ENCODE results near the gene RAB4A.

GRCh38 chr1:228209029-228209640 lies 1.3 kb downstream of the OBSCN start:
- PRO-cap, result no peak

DNA sequence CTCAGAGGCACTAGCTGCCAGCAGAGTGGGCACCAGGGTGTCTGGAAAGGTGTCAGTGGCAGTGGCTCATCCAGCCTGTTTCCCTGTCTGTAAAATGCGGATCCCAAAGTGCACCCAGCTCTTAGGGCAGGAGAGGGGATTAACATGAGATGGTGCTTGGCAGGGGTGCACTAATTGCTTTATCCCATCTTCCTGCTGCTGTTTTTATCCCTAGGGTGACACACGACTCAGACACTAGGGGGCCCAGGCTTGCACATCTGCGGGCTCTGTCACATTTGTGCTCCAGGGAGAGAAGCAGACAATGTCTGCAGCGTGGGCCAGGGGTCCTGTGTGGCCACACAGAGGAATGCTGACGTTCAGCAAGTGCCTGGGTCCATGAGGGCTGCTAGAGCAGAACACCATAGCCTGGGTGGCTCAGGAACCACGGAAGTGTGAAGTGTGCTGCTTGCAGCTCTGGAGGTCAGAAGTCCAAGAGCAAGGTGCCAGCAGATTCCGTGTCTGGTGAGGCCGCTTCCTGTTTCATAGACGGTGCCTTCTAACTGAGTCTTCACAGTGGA lies 19.4 kb downstream of the OBSCN start:
- PRO-cap, result no peak

DNA sequence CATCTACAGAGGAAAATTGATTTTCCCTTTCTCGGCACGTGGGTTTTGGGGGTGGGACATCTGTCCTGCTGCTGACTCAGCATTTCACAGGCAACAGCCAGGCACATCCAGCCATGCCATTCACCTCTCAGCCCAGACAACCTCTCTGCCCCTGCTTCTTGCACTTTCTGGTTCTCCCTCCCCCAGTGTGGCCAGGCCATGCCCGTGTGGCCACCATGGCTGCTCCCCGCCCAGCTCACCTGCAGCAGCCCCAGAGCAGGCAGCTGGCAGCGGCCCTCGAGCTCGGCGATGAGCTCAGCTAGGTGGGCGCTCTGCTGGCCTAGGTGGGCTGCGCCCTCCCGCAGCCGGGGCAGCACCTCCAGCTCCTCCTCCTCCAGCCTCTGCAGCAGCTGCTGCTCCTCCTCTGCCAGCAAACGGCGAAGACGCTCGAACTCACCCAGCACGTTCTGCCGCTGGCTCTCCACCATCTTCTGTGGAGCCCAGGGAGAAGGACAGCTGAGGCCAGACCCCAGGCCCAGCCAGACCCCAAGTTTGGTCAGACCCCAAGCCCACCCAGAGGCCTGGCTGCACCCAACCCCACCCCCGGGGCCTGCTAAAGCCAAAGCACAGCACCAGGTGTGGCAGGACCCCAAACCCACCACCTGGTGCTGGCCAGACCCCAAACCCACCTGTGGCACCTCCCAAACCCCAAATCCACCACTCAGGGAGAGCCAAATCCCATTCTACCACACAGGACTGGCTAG lies 5.7 kb downstream of the TRIM11 start:
- PRO-cap, result no peak

- PRO-cap, result no peak
Observed at GRCh38 chr1:228472620-228473140, 14.5 kb upstream of the RNF187 start.

GRCh38 chr1:228647374-228648606 lies 87.5 kb upstream of the RHOU start:
- PRO-cap, result bidirectional peak, plus-strand start at chr1:228647780, minus-strand start at chr1:228647692

DNA sequence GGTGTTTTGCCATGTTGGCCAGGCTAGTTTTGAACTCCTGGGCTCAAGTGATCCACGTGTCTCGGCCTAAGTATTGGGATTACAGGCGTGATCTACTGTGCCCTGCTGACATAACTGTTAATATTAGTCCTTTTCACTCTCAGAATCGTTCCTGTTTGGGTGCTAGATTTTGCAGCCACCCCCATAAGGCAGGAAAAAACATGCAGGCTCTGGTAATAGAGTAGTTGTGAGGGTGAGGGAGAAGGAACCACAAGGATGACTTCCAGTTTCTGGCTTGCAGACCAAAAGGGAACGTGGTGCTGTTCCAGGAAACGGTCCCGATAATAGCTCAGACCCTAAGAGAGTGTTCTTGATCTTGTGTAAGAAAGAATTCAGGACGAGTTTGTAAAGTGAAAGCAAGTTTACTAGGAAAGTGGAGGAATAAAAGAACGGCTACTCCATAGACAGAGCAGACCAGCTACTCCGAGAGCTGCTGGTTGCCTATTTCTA lies 50.7 kb upstream of the RHOU start:
- PRO-cap, result no peak

DNA sequence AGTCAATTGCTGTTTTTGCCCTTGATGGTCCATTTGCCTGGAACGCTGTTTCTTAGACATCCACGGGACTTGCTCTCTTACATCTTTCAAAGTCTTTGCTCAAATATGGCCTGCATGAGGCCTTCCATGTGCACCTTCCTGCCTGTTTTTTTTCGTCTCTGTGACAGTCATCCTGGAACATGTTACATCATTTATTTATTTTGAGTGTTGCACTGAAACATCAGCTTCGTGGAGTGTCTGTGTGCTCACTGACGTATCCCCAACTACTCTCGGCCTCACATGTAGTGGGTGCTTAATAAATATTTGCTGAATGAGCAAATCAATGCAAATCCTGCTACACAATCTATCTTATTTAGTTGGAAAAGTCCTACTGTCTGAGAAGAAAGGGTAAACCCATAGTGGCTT lies 11.4 kb upstream of the RHOU start:
- PRO-cap, result no peak

DNA sequence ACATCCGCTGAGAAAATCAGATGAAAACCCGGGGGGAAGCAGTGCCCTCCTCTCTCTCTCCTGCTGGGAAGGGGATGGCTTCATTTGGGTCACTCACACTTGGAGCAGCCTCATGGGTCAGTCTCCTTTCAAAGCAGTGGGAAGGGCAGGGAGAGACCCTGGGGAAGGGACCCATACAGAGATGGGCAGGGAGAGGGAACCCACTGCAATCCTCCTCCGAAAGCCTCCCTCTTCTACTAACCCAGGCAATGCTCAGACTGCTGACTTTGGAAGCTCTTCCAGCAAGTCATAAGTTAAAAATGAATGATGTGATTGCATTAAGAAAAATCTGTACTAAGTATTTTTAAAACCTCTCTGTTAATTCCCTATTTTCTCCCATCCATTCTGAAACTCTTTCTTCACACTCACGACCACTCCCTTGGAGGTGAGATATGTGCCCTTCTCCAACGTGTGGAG lies 185.2 kb downstream of the RHOU start:
- PRO-cap, result no peak

- PRO-cap, result no peak
Observed at GRCh38 chr1:228921440-228921900, 186.2 kb downstream of the RHOU start.

DNA sequence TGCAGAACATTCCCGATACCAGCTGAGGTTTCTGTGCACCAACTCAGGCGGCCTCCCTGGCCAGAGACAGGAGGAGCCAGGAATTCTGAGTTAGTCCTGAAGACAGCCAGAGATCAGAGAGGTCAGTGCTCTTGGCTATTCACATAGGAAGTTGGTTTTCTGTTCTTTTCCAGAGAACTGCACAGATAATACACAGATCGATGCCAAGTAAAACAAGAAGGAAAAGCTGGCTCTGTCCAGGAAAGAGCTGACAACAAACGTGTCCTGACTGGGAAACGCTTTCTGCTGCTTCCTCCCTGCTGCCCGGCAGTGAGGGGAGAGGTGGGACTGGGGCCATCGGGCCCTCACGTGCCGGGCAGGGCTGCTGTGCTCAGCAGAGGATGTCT lies 211.3 kb upstream of the RAB4A start:
- PRO-cap, result no peak

DNA sequence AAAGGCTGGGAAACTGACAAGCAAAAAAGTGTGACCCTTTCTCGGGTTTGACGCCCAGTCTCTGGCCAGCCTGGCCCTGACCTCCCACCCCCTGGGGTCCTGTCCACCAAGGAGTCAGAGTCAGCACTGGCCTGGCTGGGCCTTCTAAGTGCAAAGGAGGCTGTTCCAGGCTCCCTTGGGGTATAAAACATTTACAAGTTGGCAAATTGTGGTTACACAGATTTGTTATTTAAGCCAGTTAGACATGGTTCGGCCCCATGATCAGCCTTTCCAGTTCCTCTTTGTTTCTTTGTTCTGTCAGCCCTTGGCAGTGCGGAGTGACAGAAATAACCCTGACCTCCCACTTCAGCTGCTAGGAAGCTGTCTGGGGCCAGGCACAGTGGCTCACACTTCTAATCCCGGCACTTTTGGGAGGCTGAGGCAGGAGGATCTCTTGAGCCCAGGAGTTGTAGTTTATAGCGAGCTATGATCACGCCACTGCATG lies 161.5 kb upstream of the RAB4A start:
- PRO-cap, result no peak

GRCh38 chr1:229270902-229271976 lies at the start of gene RAB4A:
RAB4A (plus strand) TSS chr1:229271111.
- PRO-cap, result bidirectional peak, plus-strand start at chr1:229271123, minus-strand start at chr1:229271013

DNA sequence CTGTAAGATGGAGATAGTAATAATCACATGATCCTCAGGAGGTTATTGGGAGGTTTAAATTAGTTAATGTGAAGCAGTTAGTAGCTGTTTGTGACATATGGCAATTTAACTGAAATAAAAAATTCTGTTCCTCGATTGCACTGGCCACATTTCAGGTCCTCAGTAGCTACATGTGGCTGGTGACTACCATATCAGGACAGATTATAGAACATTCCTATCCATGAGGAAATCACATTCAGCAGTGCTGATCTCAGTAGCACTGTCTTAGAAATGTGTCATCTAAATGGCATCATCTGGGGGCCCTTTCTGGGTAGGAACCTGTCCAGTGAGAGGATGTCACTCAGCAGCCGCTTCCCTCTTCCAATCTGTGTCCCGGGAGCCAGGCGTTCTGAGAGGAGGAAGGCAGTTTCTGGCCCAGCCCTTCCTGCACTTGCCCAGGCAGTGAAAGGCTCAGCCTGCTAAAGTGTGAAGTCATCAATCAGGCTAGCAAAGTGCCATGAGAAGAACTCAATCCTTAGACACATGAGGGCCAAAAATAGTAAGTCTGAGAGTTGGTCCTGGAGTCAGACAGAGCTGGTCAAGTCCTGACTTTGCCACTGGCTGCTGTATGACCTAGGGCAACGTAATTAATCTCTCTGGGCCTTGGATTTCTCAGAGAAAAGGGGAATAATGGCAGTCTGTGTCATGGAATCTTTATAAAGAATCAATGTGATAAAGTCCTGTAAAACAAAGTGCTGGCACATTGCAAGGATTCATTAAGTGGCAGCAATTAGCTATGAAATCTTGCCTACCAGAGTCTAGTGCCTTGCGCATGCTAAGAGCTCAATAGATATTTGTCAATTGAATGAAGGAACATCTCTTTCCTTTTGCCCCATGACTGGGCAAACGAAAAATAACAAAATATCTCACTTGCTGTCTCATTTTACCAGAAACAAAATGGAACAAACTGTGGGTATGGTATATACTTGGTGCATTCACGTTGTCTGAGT lies 25.8 kb downstream of the RAB4A start:
- PRO-cap, result no peak

DNA sequence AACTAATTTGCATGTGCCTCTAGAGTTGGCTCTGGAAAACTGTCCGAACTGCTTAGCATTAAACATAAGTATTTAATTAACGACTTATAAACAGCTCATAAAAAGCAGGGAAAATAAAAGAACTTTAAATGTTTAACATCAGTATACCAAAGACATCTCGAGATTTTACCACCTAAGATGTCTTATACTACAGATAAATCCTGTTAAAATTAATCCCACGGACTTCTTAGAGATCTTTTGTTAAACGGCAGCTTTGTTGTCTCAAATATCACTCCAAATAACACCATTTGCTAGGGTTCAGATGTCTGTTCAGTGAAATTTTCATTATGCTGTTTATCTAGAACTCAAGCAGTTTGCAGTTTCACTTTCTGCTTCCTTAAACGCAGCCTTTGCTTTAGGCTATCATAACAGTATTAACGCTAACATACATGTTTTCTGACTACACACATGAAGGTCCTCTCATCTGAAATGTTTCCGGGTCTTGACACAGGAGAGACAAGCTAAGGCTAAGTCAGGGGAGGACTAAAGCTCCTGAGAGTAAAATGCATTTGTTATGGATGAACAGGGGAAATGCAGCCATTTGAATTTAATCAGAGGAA lies 17.1 kb downstream of the CCSAP start:
- PRO-cap, result no peak

- PRO-cap, result no peak
Observed at GRCh38 chr1:229436215-229436730, 2.4 kb upstream of the ACTA1 start.

DNA sequence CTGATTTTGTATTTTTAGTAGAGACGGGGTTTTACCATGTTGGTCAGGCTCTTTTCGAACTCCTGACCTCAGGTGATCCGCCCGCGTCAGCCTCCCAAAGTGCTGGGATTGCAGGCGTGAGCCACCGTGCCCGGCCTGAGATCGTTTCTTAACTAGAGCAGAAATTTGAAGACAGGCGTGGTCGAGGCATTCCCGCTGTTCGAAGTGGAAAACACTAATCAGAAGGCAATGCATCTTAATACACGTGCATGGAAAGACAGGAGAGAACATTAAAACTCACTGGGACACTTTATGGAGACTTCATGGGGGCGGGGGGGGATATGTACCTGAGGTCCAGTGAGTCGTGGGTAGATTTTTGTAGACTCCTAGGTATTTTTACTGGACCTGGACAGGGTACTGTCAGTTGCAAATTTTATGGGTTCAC lies 1.0 kb upstream of the ABCB10 start:
- PRO-cap, result no peak

GRCh38 chr1:229578895-229579612 lies 20.5 kb upstream of the ABCB10 start:
- PRO-cap, result bidirectional peak, plus-strand start at chr1:229579204, minus-strand start at chr1:229579090; bidirectional peak, plus-strand start at chr1:229579373, minus-strand start at chr1:229579367

DNA sequence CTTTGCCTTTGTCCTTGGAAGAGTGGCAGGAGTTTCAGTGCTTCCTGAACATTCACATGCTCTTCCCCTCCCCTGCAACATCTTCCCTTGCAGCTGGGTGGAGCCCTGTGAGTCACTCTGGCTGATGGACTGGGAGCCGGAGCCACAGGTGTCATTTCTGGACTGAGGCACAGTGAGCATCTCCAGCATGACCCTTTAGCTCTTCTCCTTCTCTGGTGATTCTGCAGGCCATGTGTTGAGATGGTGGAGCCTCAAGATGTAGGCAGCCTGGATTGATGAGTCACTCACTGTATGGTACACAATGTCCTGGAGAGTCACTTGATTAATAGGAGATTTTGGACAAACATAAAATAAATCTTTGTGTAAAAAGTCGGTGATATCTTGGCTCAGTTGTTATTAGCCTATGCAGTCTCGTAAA lies 217.8 kb downstream of the URB2 start:
- PRO-cap, result no peak

DNA sequence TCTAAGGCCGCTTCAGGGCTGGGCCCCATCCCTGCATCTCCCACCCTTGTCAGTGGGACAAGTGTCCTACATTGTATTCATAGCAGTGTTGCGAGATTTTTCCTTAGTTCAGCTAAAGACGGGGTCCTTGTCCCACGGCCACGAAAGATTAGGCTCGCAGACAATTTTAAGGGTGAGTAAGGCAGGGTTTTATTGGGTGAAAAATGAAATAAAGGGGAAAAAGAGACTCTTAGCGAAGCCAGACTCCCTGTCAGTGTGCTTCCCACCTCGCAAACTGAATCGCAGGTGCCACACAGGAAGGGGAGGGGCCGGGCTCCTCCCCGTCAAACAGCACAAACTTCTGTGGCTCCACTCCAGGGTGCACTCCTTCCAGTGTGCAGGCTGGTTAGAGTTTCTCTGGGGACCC lies 37.9 kb upstream of the GALNT2 start:
- PRO-cap, result no peak

- PRO-cap, result no peak
Observed at GRCh38 chr1:230109615-230110517, 42.8 kb downstream of the GALNT2 start.